Caco-2 (cell line): ENCODE measurements around the genes OTUD7B and GOLPH3L.

DNA sequence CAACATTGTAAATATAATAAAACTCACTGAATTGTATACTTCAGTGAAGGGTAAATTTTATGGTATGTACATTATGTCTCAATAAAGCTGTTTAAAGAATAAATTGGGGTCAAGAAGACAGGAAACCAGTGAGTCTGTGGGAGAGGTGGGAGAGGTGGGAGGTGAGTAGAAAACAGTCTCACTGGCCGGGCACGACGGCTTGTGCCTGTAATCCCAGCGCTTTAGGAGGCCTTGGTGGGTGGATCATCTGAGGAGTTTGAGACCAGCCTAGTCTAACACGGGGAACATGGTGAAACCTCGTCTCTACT is 4.2 kb downstream of the MTMR11 start:
- PRO-cap, result no peak
- RRBS, result no CpG with 5 or more reads among the region's 6 CpGs

- PRO-cap, result no peak
- RRBS, result no CpG with 5 or more reads among the region's 6 CpGs
Observed at GRCh38 chr1:149935824-149936178, 878 bp downstream of the MTMR11 start.

- PRO-cap, result no peak
- RRBS, result no CpG with 5 or more reads among the region's 6 CpGs
Observed at GRCh38 chr1:149995122-149995525, 15.4 kb downstream of the OTUD7B start.

GRCh38 chr1:150010118-150011381 is at the start of gene OTUD7B:
TSS of gene OTUD7B (minus strand) at chr1:150010726.
- PRO-cap, result bidirectional peak, plus-strand start at chr1:150010867, minus-strand start at chr1:150010705
- RRBS, result 4% methylated on average over 13 of the region's 76 CpGs

- PRO-cap, result bidirectional peak, plus-strand start at chr1:150017609, minus-strand start at chr1:150017489
Observed at GRCh38 chr1:150017309-150017817, 6.8 kb upstream of the OTUD7B start.

DNA sequence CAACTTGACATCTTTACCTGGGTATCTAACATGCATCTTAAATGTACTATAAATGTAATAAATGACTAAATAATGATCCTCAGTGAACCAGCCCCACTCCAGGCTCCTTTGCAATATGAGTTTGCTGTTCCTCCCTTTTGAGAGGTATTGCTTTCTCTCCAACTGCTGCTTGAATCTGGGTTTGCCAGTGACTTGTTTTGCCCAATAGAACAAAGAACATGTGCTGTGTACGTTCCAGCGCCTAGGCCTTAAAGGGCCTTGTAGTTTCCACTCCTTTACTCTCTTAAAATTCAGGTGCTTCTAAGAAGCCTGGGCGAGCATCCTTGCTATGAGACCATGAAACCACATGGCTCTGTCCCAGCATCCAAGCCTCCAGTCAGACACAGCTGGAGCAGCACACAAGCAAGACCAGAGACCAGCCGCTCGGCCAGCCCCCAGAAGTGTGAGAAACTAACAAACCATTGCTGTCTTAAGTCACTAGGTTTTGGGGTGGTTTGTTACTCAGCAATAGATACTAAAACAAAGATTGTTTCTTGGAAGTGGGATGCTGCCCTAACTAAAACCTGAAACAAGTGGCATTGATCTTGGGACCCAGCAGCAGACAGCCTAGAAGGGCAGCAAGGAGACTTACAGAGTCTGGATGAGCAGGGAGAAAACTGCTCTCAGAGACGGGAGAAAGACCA is 15.1 kb downstream of the PLEKHO1 start:
- PRO-cap, result no peak
- RRBS, result no CpG with 5 or more reads among the region's 6 CpGs

- PRO-cap, result no peak
- RRBS, result no CpG with 5 or more reads among the region's 4 CpGs
Observed at GRCh38 chr1:150226433-150227039, 9.4 kb downstream of the ANP32E start.

GRCh38 chr1:150235283-150235583 is 679 bp downstream of the ANP32E start:
- PRO-cap, result no peak
- RRBS, result 10% methylated on average over 6 of the region's 22 CpGs

DNA sequence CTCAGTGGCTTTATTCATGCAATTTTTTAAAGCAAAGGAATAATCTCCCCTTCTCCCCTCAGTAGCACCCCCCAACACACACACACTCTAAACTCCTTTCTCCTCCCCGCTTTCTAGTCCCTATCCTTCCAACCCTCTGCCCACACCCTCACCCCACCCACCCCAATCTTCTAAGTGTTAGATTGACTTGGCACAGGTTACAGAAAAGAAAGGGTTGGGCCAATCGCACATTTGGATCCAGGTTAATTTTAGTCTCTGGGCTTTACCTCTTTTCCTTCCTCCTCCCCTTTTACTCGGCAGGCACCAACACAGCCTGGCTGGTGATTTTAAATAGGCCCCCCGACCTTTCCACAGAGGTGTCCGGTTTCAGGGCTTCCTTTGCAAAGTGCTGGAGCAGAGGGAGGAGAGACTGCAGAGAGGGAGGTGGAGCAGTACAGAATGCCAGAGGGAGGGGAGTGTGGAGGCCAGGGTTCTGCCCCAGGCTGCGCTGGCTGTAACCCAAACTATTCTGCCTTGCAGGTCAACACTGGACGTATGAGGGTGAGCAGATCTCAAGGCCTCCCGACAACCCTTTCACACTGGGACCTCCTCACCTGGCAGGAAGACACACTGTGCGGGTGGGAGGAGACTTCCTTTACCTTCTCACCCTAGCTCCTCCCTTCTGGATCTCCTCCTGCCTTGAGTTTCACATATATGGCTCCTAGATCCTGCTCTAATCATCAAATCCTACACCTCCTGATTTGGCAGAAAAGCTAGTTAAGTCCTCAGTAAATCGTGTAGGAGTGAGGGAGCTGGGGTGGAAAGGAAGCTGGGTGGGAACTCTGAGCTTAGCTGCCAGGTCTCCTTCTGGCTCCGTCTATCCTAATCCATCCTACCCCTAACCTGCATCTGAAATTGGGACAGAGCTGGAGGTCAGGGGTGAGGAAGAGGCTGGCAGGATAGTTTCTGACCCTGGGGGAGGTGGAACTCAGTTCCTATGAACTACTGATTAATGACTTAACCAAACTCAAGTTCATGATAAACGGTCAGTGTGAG is 2.4 kb downstream of the CA14 start:
- PRO-cap, result no peak
- RRBS, result no CpG with 5 or more reads among the region's 12 CpGs

DNA sequence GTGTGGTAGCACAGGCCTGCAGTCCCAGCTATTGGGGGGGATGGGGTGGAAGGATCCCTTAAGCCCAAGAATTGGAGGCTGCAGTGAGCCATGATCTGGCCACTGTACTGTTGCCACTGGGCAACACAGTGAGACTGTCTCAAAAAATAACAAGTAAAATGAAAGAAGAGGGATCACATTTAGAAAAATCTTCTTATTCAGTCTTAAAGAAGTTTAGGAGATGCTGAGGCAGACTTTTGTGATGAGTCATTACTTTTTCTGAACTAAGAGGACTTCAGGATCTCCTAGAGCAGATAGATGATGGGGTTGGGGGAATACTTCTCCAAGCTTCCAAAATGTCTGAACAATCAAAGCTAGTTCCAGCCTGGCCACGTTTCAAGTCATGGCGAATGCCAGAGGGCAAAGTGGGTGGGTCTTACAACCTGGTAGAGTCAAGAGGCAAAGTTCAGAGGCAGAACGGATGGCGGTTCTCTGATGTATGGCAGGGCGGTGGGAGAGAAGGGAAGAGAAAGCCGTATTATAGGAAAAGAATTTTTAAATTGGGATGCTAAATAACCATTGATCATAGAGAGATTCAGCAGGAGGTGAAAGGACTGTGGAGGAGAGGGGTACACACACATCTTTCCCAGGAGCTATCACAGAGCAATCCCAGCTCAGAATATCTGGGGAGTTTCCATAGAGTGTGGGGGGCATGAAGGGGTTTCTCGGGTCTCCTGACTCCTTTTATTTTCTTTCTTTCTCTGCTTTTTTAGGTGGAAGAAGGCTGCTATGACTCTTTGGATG is 2.1 kb upstream of the CIART start:
- PRO-cap, result no peak
- RRBS, result no CpG with 5 or more reads among the region's 7 CpGs

- PRO-cap, result no peak
- RRBS, result no CpG with 5 or more reads among the region's 19 CpGs
Observed at GRCh38 chr1:150471216-150472030, 15.8 kb upstream of the TARS2 start.

DNA sequence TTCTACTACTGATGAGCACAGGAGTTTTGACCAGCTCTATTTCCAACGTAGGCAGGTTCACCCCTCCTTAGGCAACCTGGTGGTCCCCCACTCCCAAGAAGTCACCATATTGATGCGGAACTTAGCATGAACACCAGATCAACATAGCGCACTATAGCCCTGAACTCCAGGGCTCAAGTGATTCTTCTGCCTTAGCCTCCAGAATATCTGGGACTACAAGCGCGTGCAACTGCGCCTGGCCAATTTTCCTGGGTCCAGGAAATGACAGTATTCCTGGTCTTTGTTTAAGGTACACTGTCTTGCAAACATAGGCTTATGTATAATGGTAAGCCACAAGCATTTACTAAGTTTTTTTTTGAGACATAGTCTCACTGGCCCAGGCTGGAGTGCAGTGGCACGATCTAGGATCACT is 12.8 kb downstream of the MCL1 start:
- PRO-cap, result no peak
- RRBS, result no CpG with 5 or more reads among the region's 7 CpGs

DNA sequence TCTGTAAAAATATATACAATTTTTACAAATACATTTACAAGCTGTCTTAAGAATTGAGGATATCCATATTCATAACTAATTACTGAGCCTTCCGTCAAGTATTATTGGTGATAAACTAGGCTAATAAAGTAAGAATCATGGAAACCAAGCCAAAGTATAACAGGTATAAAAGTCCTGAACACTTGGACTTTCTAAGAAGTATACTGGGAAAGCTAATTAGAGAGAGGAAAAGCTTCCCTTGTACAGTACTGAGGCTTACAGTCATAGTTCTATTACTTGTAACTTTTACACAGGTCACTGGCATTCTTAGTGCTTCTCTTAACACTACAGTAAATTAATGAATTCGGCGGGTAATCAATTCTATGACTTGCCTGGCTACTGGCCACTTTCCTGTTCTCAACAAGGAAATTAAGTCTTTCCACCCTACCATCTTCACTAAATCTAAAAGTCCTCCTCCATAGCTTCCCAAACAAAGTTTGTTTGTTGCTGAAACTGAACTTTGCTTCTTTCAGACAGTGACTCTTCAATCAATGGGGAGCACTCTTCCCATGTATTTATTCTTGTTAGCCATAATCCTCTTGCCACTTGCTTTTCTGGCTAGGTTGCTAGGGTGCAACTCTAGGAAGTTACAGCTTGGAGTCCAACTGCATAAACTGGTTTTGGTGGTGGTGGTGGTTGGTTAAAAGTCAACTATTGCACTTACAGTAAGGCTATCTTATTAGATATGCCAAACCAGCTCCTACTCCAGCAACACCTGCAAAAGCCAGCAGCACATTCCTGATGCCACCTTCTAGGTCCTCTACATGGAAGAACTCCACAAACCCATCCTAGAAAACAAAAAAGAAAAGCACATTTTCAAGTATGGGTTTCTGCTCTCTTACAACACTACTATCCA is 2.5 kb downstream of the MCL1 start:
- PRO-cap, result unidirectional peak, minus-strand start at position 655 of the sequence
- RRBS, result no CpG with 5 or more reads among the region's 3 CpGs

DNA sequence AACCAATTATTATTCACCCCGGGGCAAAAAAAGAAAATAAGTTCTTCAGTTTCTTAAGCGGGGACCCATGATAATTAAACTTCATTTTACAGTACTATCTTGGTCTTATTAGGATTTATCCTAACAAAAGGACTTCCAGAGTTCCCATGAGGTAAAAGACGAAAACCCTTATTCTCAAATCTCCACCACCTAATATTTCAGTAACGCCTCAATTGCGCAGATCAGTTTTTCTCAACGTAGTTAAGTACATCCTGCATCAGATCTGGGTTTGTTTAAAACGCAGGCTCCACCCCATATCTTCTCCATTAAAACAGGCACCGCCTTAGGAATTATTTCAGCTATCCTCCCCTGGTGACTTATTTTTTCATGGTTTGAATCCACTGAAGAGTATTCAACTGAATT is 1.8 kb downstream of the MCL1 start:
- PRO-cap, result bidirectional peak, plus-strand start outside the sequence, minus-strand start at position 358 of the sequence
- RRBS, result no CpG with 5 or more reads among the region's 8 CpGs

- PRO-cap, result bidirectional peak, plus-strand start at chr1:150578197, minus-strand start at chr1:150577966; bidirectional peak, plus-strand start at chr1:150578753, minus-strand start at chr1:150578575
- RRBS, result 2% methylated on average over 7 of the region's 30 CpGs
Observed at GRCh38 chr1:150578011-150578821, 1.2 kb downstream of the MCL1 start.

DNA sequence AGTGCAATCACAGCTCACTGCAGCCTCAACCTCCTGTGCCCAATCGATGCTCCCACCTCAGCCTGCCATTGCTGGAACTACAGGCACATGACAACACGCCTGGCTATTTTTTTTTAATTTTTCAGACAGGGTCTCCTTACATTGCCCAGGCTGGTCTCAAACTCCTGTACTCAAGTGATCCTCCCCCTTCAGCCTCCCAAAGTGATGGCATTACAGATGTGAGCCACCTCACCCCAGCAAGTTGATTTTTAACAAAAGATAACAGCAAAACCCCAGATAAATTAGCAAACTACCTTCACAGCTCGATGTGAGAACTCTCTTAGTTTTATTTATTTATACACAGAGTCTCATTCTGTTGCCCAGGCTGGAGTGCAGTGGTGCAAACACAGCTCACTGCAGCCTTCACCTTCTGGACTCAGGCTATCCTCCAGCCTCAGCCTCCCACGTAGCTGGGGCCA is 15.3 kb downstream of the ENSA start:
- PRO-cap, result no peak
- RRBS, result no CpG with 5 or more reads among the region's 4 CpGs

GRCh38 chr1:150692740-150693072 is 4.2 kb downstream of the GOLPH3L start:
- PRO-cap, result no peak
- RRBS, result no CpG with 5 or more reads among the region's 2 CpGs

DNA sequence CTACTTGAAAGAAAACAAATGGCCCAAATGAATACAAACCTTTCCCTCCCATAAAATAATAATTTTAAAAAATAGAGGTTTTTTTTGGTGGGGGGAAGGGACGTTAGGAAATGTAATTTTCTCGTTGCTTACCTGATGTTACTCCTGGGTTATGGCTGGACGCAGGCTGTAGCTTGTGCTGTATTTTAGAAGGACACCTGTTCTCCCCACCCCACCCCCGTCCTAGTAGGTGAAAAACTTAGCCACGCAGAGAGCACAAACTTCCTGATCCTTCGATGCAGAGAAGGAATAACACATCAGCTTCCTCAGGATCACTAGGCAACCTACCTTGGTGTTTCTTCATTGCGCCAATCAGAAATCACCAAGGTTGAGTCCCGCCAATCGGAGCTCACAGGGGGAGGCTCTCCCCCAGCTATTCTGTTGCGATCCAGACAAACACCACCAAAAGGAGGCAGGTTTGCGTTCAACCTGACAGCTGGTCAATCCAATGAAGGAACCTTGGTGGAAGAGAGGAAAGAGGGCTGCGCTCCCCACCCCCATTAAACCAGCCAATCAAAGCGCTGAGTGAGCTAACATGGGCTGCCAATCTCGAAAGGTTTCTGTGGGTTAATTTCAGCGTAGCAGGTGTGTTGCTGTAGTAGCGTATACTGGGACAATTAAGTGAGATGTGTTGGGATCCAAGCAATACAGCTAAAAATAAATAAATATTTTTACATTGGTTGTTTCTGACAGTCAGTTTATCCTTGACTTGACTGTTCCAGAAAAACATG is at the start of gene GOLPH3L:
GOLPH3L (minus strand) TSS at position 295 of the 770 bp plus-strand sequence.
- PRO-cap, result bidirectional peak, plus-strand start at position 444 of the sequence, minus-strand start at position 325 of the sequence; bidirectional peak, plus-strand start at position 618 of the sequence, minus-strand start at position 489 of the sequence
- RRBS, result no CpG with 5 or more reads among the region's 16 CpGs

DNA sequence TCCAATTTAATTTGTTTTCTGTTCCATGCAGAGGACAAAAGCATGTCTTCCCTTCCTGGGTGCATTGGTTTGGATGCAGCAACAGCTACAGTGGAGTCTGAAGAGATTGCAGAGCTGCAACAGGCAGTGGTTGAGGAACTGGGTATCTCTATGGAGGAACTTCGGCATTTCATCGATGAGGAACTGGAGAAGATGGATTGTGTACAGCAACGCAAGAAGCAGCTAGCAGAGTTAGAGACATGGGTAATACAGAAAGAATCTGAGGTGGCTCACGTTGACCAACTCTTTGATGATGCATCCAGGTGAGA is 1.5 kb downstream of the SETDB1 start:
- PRO-cap, result no peak
- RRBS, result no CpG with 5 or more reads among the region's 4 CpGs

- PRO-cap, result no peak
- RRBS, result no CpG with 5 or more reads among the region's 2 CpGs
Observed at GRCh38 chr1:150972505-150972900, 2.1 kb downstream of the CERS2 start.